A172 (cell line): ENCODE measurements around a stretch of chr16.

- RAMPAGE, long total RNA: no peak
Measured at GRCh38 chr16:85641423-85642484, 28.6 kb downstream of the GSE1 start.

- RAMPAGE, long total RNA: no peak
Measured at GRCh38 chr16:85645315-85646187, 32.4 kb downstream of the GSE1 start.

DNA sequence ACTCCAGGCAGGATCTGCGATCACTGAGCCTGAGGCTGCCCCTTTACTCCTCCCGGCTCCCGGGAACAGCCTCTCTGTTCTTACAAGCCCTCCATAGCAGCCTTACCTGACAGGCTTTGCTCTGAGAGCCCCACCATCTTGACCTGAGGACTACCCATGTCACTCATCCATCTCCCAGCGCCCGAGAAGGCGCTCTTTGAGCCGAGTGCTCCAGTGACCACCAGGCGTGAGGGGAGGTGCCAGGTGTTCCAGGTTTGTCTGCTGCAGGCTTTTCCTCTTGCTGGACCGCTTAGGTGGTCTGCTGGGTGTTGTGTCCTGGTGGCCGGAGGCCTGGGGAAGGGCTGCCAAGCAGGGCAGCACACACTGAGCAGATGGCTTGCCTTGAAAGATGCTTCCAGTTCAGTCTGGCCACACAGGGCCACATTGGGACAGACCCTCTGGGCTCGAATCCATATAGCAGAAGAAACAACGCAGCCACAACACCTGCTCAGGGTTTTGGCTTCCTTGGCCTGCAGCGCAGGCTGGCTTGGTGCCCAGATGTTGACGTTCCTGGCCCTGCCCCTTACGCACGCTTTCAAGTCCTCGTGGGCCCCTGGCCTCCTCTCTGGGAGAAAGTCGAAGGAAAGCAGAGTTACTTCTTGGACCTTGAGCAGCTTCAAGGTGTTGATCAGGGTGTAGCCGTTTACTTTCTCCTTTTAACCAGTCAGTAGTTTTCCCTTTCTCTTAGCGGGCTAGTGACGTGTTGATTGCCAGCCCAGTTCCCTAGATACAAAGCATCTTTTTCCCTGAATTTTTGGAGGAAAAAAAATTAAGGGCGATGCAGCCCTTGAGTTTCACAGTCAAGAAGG lies 24.8 kb downstream of the GINS2 start:
- RAMPAGE, long total RNA: no peak

DNA sequence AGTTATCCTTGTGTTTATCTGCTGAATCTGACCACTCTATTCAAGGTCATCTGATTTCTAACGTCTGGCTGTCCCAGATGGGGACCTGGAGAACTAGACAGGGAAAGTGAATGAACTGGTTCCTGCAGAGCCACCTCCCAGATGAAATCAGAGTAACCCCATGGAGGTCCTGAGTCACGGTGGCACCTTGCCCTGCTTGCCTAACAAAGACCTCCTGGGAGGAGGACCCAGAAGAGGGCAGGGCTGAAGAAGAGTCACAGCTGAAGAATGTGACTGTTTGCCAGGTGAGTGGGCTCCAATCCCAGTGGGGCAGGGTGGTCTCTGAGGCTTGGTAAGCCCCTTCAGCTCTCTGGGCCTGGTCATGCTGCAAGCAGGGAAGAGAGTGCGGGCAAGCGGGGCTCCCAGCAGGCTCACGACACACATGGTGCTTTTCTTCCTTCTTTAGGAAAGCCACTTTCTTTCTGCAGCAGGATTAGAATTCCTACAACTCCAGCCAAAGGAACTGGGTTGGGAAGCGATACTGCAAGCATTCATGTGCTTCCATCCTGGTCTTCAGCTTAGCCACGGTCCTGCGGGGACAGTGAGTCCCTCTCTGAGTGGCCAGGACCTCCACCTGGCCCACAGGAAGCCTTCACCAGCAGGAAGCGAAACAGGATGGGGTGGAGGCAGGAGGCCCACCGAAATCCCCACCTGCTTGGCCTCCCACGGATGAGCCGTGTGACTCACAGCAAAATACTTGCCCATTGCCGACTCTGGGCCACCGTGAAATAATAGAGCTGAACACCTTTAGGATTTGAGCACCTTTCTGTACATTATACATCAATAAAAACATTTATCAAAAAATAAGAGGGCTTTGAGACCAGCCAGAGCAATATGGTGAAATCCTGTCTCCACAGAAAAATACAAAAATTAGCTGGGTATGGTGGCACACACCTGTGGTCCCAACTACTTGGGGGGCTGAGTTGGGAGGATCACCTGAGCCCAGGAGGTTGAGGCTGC lies 4.2 kb downstream of the C16orf74 start:
- RAMPAGE, long total RNA: no peak

DNA sequence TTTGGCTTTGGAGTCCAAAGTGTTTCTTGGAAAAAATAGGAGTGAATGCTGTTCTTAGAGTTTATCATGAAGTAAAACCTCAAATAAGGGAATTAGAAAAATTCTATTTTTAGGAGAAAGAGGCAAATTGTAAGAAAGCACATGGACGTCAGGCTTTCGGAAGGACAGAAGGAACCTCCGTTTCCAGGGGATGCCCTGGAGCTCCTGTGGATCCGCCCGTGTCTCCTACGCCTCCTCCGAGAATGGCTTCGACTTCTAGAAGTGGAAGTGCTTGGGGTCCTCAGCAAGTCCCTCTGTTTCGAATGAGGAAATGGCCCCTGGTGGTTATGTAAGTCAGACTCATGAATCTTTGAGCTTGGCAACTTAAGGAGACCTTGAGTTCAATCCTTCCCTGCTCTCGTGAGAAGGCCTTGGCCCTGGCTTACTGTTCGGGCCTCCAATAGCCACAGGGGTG lies 38.8 kb downstream of the COX4I1 start:
- RAMPAGE, long total RNA: no peak

GRCh38 chr16:85850171-85850862 lies 48.6 kb upstream of the IRF8 start:
- RAMPAGE, long total RNA: no peak

DNA sequence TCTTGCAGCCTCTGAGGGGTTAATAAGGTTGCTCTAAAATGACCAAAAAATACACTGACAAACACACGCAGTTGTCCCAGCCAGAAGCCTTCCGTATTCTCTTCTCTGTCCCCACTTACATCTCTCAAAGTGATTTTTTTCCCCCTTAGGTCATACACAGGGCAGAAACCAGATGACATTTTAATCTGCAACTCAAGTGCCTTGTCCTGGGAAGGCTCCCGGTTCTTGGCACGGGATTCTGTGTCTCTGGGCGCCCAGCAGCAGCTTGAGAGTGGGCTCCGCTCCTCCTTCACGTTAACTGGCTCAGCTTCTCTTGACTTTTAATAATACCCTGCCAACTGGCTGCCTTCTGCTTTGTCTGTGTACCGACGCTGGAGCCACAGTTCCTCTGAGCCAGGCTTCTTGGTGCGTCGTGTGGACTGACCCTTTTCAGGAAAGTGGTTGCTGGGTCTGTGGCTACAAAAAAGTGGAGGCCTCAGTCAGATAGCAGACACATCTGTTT lies 64.7 kb downstream of the IRF8 start:
- RAMPAGE, long total RNA: no peak

- RAMPAGE, long total RNA: no peak
Measured at GRCh38 chr16:86151224-86152179, 252.5 kb downstream of the IRF8 start.

- RAMPAGE, long total RNA: no peak
Measured at GRCh38 chr16:86200640-86201086, 301.7 kb downstream of the IRF8 start.

DNA sequence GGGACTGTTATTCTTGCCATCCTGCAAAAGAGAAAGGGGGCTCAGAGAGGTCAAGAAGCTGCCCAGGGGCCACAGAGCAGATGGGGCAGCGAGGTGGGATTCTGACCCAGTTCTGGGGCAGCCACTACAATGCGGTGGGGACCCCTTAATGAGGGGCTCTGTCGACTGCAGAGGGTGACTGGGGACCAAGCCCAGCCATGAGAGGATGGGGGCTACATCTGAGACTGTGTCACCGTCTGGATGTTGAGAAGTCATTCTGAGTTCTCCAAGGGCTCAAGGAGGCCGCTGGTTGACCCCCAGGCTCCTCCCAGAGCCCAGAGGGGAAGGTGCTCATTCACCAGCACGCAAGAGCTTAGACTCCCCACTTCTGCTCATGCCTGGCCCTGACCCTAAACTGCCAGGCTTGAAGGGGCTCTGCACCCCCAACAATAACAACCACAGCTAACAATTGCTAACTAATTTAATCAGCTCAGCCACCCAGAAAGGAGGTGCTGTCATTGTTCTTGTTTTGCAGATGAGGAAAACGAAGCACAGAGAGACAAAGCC lies 9.2 kb upstream of the FOXF1 start:
- RAMPAGE, long total RNA: no peak

GRCh38 chr16:86509357-86510321 lies 688 bp upstream of the FOXF1 start:
- RAMPAGE, long total RNA: no peak

- RAMPAGE, long total RNA: no peak
Measured at GRCh38 chr16:86519723-86520398, 9.5 kb downstream of the FOXF1 start.

GRCh38 chr16:86576788-86577731 lies 1.3 kb upstream of the FOXL1 start:
- RAMPAGE, long total RNA: no peak

GRCh38 chr16:86761462-86762275 lies 183.3 kb downstream of the FOXL1 start:
- RAMPAGE, long total RNA: no peak

GRCh38 chr16:86960839-86961262 lies 356.3 kb downstream of the C16orf95 start:
- RAMPAGE, long total RNA: no peak

GRCh38 chr16:87178061-87178643 lies 139.0 kb downstream of the C16orf95 start:
- RAMPAGE, long total RNA: no peak

DNA sequence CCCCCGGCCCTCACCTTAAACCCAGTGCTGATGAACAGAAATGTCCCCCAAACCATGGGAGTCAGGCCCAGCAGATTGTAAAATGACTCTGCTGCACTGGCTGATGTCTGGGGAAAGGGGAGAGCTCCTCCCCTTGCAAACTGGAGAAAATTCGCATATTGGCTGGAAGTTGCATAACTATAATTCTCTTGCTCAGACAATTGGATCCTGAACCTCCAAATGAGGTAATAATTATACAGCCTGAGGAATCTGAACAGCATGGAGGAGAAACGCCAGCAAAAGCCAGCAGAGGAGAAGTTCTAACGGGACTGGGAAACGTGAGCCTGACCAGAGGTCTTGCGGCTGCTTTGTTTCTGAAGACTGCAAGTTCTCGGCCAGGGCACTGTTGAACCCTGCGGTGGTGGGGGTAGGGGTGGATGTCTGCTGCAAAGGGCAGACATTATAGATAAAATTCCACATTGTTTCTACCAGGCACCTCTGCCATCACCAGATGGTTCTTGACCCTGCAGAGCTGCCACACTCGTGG lies 109.6 kb downstream of the C16orf95 start:
- RAMPAGE, long total RNA: no peak

DNA sequence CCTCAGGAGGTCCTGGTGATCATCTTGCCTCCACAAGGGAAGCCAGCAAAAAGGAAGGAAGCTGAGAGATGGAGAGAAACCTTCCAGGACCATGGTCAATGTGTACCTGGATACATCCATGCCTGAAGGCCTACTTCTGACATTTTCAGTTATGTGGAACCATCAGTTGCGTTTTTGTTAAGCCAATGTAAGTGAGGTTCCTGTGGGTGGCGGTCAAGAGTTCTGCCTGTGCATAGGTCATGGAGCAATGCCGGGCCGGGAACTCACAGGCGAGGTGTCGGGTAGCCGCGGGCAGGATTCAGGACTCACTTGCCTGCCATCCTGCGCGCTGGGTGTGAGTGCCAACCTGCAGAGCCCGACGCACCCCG lies 430 bp downstream of the C16orf95 start:
- RAMPAGE, long total RNA: no peak

GRCh38 chr16:87403314-87404565 lies 11.6 kb downstream of the MAP1LC3B start:
- RAMPAGE, long total RNA: no peak

- RAMPAGE, long total RNA: no peak
Measured at GRCh38 chr16:87487103-87488047, 5.4 kb downstream of the ZCCHC14 start.